Diencephalon (tissue), 2 donors: ENCODE measurements around a stretch of chr1.

GRCh38 chr1:229326551-229327192, 16.2 kb downstream of the CCSAP start:
- RAMPAGE, long total RNA, result no peak

DNA sequence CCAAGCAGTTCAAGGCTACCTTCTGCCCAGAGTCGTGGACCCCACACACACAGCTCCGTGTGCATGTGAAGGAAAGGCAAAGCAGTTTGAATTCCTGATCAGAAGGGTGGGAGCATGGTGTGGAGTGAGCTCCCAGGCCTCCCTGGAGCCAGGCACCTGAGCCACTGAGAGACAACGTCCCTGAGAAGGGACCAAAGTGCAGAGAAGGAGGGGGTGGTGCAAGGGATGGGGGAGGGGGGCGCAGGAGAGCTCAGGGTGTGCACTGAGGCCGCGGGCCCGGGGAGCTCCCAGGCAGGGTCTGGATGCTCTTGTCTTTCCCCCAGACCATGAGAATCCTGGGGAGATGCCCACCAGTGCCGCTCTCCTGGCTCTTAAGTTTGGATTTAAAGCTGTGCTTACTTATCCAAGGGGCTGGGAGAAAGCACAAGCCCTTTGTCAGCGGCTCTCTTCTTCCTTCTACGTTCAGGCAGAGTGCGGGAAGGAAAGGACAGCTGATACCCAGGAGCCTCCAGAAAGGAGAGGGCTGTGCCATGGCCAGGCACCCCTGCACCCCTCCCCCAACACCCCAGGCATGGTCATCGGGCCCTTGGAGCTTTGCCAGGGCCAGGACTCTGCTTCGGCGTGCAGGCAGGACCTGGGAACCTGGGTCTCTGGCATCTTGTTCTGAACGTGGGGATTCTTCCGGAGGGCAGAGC, 24.1 kb downstream of the ACTA1 start:
- RAMPAGE, long total RNA, result no peak

- RAMPAGE, long total RNA, result no peak
Measured at GRCh38 chr1:229430079-229431015, 3.5 kb downstream of the ACTA1 start.

DNA sequence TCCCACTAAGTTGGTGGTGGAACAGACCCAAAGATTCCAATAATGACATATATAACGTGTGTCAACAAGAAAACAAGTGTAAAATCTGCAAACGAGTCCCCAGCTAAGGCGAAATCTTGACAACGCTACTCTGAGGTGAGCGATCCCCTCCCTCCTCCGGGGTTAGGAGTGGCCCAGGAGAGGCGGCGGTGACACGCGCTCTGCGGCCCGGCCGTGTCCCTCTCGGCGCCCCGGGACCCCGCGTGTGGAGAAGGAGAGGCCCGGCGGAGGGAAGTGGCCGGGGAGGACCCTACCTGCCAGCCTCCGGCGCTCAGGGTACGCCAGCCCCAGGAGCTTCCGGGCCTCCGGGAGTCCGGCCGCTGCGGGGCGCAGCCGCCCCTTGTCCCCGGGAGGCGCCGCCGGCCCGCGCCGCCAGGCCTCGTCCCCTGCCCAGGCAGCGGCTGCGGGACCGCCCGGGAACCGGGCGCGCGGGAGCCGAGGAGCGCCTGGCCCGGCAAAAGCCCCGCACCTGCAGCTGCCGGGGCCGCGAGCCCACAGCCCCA, 593 bp downstream of the ABCB10 start:
- RAMPAGE, long total RNA, result no peak

DNA sequence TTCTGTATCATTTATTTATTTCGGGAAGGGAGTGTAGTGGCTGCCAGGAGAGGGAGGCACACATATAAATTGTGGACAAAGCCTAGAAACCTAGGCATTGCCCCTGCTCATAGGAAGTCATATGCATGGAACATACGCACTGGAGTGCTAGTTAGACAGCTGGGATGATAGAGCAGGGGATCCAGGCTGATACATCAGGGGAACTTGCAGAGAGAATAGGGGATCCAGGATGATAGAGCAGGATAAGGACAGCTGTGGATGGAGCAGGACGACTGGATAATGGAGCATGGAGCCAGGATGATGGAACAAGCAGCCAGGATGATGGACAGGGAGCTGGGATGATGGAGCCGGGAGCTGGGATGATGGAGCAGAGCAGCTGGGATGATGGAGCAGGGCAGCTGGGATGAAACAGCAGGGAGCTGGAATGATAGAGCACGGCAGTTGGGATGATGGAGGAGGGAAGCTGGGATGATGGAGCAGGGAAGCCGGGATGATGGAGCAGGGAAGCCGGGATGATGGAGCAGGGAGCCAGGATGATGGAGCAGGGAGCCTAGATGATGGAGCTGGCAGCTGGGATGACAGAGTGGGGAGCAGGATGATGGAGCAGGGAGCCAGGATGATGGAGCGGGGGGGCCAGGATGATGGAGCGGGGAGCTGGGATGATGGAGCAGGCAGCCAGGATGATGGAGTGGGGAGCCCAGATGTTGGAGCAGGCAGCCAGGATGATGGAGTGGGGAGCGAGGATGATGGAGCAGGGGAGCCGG, 15.7 kb downstream of the GALNT2 start:
- RAMPAGE, long total RNA, result no peak

DNA sequence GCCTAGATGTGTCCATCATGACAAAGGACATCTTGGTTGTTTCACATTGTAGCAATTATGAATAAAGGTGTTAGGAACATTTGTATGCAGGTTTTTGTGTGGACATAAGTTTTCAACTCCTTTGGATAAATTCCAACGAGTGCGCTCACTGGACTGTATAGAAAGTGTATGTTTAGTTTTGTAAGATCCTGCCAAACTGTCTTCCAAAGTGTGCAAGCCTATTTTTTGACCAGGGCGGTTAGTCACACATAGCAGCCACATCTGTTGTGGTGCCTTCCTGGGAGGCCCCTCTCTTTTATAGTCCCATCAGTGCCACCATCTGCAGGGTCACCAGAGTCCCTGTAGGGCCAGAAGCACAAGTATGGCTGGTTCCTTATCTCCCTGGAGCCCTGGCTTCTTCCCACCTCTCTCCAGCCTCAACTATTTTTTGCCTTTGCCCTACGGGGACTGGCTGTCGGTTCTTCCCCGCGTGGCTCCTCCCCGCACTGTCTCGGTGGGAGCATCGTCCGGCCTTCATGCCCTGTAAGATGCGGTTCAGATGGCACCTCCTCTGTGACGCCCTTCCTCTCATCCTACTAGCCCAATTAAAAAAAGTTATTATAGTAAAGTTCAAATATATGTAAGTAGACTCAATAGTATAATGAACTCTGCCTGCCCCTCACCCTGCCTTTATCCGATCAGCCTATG, 51.3 kb downstream of the GALNT2 start:
- RAMPAGE, long total RNA, result no peak

- RAMPAGE, long total RNA, result no peak
Measured at GRCh38 chr1:230224067-230224589, 157.1 kb downstream of the GALNT2 start.

DNA sequence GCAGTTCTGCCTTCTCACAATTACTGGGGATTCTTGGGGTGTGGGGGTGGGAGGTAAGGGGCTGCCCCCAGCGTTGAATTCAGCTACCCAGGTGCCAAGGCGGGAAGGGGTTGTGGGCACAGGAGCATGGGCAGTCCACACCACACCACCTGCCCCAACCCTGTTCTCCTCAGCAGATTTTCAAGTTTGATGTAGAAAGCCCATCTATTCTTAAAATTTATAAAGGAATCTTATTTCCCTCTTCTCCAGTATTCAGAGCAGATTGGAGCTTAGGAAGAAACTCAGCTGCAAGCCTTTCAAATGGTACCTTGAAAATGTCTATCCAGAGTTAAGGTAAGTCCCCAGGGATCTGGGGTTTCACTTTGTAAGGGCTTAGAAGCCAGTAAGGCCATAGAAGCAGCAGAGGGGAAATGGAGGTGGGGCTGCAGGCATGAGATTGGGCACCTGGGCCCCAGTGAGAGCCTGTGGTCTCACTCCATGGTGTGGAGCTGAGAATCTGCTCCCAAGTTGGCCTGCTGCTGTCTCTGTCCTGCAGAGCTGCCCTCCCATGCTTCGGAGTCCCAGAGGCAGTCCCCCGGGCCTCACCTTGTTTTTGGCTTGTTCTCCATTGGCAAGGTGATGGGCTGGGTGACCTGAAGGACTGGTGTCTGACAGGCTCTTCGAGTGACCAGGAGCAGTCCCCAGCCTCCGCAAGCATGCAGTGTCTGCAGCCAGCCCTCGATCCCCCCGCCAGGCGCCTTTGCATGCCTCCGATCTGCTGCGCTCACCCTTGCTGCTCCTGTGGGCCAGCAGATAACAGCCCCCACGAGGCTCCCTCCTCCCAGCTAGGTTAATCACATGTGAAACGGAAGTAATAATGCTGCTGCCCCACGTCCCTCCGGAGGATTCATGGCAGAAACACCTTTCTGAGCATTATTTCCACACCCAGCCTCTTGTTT, 163.2 kb downstream of the PGBD5 start:
- RAMPAGE, long total RNA, result no peak

- RAMPAGE, long total RNA, result no peak
Measured at GRCh38 chr1:230268245-230268823, 157.8 kb downstream of the PGBD5 start.

- RAMPAGE, long total RNA, result no peak
Measured at GRCh38 chr1:230300813-230301228, 125.3 kb downstream of the PGBD5 start.

- RAMPAGE, long total RNA, result no peak
Measured at GRCh38 chr1:230487642-230488391, 61.7 kb upstream of the PGBD5 start.

DNA sequence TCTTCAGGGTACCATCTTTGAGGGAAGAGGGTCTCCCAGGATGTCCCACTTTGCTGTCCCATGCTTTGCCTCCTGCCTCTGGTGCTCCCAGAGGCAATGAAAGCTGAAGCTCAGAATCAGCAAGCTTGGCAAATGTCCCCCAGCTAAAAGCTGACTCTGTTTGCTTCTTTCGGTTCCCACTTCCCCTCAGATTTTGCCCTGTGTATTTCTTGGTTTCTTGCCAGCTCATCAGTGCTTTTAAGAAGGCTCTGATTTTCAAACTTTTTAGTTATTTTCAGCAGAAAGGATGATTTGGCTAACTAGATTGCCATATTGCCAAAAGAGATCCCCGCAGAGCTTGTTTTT, 33.1 kb upstream of the COG2 start:
- RAMPAGE, long total RNA, result no peak

DNA sequence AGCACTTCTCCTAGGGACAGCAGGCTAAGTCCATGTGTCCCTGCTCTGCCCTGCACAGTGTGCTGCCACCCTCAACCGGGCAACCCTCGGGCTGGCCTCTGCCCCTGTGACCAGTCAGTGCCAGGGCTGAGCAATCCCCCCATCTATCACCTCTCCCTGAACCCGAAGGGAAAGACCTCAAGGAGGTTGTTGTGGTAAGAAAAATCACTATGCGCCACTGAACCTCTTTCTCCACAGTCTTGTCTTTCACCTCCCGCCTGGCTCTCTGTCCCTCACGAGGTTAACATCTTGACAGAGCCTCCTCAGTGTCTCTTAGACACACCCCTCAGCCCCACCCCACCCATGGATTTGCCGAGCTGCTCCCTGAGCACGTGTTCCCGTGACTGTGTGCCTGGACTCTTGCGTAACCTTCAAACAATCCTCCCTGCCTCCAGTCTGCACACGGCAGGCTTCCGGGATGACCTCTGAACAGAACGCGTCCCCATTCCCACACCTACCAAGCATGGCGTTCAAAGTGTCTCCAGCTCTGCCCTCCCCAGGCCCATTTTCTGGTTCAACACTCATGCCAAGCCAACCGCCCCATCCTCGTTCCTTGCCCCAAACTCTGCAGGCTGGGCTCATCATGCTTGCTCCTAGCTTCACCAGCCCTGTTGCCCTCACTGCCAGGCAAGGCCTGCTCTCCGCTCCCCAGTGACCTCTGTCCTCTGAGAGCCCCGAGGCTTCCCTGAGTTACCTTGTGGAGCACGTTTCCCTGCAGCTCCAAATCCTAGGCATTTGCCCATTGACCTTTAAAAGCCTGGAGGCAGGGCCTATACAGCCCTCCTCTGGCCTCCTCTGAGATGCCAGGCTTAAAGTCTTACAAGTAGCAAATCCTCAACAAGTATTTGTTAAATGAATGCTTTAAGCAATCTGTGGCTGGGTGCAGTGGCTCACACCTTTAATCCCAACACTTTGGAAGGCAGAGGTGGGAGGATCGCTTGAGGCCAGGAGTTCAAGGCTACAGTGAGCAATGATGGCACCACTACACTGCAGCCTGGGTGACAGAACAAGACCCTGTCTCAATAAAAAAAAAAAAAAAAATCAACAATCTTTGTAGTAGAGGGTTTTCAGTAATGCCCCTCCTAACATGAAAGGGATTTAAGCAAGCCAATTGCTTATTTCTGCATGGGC, 5.2 kb downstream of the AGT start:
- RAMPAGE, long total RNA, result no peak

- RAMPAGE, long total RNA, result no peak
Measured at GRCh38 chr1:230751064-230751605, 3.9 kb downstream of the CAPN9 start.

- RAMPAGE, long total RNA, result no peak
Measured at GRCh38 chr1:230753172-230754376, 6.4 kb downstream of the CAPN9 start.

GRCh38 chr1:230849329-230850282, 18.7 kb downstream of the C1orf198 start:
- RAMPAGE, long total RNA, result no peak

DNA sequence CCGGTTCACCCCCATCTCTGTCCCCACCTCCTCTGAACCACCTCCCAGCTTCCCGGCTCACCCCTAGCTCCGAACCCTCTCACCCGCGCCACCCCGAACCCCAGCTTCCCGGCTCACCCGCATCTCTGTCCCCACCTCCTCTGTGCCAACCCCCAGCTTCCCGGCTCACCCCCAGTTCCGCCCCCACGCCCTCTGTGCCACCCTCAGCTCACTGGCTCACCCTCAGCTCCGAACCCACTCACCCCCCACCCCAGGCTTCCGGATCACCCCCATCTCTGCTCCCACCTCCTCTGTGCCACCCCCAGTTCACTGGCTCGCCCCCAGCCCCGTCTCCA, 482 bp upstream of the FAM89A start:
- RAMPAGE, long total RNA, result no peak

DNA sequence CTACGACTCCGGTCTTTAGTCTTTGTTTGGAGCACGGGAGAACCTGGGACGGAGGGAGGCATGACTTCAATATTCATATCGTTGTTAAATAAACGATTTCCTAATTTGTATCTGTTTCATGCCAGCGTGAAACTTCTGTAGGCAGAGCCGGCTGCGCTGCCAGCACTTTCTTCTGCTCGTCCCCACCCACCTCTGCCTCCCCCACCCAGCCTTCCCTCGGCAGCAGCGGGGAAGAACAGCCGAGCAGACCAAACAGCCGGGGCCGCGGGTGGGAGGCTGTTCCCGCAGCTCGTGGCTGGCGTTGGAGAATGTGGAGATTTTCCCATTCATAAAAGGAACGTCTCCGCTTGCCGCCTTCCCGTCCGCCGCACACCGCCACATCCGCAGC, 790 bp upstream of the TRIM67 start:
- RAMPAGE, long total RNA, result no peak

DNA sequence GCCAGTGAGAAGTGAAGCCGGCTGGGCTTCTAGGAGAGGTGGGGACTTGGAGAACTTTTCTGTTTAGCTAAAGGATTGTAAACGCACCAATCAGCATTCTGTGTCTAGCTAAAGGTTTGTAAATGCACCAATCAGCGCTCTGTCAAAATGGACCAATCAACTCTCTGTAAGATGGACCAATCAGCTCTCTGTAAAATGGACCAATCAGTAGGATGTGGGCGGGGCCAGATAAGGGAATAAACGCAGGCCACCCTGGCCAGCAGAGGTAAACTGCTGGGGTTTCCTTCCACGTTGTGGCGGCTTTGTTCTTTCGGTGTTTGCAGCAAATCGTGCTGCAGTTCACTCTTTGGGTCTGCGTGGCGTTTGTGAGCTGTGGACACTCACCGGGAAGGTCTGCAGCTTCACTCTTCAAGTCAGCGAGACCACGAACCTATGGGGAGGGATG, 20.0 kb downstream of the EXOC8 start:
- RAMPAGE, long total RNA, result no peak

DNA sequence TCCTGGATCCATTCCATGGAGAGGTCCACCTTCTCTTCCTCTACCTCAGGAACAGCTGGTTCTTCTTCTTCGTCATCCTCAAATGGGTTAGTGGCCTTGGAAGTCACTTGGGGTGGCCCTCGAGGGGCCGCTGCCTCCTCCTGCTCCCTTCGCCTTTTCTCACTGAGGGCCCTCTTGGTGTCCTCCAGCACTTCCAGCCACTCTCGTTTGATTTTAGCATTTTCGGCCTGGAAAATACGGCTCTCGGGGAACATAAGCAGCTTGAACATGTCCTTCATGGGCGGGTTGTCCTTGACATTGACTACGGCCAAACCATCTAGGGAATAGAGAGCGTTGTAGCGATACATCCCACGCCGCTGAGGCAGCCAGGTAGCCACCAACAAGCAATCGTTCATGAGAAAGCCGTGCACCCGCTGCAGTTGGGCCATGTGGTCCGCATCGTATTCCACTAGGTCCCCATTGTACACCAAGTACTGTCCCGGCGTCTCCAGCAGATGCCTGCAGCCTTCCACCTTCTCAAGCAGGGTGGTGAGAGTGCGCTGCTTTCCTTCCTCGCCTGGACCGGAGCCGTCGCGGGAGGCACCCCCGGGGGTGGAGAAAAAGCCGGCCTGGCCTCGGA, 813 bp downstream of the EXOC8 start:
- RAMPAGE, long total RNA, result no peak